Gallbladder (tissue), 1 donor: ENCODE data around the gene DSP.

GRCh38 chr6:7129790-7130163 lies 22.0 kb downstream of the RREB1 start:
- PRO-cap: no peak

- PRO-cap: bidirectional peak, plus-strand start at chr6:7146429, minus-strand start at chr6:7146416
These were observed 38.6 kb downstream of the RREB1 start for GRCh38 chr6:7146167-7146939.

DNA sequence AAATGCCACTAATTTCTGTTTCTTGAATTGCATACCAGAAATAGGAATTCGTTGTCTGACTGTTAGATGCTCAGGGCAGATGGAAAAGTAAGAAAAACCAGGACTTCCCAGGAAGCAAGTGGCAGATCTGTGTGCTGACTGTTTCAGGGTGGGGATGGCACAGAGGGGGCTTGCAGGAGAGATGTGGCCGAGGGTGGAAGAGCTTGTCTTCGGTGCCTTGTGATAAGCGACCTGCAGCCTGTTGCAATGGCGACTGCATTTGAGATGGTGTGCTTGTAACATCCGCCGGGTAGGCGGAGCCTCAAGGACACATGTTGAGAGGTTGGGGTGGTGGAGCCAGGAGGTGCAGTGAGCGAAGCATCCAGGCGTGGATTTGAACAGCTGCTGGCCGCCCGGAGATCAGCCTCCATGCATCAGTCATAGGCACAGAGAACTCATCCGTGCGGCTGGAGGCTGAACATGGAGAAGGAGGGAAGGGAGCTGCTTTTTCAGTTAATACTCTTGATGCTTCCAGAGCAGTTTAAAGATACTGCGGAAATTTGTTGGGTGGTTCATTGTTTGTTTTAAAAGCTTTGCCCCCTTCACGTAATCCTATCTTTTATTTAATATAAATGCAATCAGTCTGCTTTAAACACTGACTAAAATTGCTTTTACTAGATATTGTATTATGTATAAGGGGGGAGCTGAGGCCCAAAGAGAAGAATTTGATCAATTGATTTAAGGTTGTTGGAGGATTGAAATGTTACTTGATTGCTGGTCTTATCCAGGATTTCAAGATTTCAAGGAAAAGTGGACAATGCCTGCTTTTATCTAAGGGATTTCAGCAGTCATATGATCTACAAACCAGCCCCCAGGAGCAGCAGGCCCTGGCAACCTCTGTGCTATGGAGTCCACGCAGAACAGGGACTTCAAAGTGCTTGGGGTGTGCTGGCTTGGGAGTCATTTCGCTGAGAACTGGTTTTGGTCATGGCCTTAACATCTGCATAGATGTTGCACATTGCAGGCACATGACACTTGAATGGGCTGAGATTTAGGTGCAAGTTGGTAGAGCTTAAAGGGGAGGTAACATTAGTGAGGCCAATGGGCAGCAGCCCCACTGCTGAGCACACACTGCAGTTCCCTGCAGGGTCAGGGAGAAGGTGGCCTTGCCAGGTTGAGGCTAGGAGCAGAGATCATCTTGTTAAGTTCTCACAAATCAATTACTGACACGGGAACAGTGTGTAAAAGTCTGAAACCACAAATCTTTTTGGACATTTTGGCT lies 43.3 kb downstream of the RREB1 start:
- PRO-cap: no peak

DNA sequence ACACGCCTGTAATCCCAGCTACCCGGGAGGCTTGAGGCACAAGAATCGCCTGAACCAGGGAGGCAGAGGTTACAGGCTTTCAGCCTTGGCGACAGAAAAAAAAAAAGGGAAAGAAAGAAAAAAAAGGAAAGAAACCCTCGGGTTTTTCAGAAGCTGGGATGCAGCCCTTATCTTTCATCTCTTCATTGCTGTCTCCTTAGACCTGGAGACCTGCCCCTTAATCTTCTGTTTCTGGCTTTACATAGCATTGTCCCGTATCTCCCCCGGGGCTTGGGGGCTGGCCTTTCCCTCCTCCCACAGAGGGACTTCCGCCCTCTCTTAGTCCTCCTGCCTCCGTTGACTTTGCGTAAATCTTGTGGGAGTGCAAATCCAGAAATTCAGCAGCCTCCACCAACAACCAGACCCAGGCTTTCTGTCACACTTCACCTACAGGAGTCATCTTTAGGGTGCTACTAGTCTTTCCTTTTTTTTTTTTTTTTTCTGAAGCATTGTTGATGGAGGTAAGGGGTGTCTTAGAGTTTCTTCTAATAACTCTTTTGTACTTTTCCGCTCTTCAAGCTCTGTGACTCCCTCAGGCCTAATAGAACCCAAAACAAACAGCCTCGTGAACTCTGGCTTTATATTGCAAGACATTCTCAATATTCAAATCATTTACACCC lies 66.1 kb downstream of the RREB1 start:
- PRO-cap: no peak

- PRO-cap: no peak
These were observed 96.3 kb downstream of the RREB1 start for GRCh38 chr6:7203777-7204648.

DNA sequence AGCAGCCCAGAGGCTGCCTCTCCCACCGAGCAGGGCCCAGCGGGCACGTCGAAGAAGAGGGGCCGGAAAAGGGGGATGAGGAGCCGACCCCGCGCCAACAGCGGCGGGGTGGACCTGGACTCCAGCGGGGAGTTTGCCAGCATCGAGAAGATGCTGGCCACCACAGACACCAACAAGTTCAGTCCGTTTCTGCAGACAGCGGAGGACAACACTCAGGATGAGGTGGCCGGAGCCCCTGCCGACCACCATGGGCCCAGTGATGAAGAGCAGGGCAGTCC lies 81.6 kb downstream of the SSR1 start:
- PRO-cap: no peak

DNA sequence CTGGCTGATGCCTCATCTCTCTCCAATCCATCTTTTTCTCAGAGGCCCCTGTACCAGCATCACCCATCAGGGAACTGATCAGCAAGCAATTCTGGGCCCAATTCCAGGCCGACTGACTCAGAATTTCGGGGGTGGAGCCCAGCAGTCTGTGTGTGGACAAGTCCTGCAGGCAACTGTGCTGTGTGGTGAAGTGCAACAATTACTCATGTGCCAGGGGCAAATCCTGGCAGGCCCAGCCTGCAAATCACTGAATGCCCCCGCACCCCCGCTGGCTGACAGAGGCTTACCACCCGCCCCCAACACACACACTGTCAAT lies 45.6 kb downstream of the SSR1 start:
- PRO-cap: no peak

DNA sequence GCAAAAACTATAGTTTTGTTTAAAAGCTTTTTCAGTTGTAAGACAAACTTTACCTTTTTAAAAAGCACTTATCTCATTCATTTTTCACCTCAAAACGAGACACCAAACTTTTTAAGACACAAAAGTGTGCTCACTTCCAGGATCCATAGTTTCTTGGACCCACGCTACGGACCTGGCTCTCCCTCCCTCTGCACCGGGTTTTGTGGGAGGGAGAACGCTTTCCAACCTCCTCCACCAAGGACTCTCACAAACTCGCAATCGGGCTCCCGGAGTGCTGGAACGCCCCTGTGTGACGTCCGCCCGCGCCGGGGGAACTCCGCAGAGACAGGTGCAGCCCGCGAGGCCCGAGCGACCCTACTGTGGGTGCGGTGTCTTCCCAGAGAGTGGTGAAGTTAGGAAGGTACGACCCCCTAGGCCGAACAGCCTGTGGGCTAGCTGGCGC lies 372 bp downstream of the CAGE1 start:
- PRO-cap: bidirectional peak, plus-strand start at position 327 of the sequence, minus-strand start at position 254 of the sequence

DNA sequence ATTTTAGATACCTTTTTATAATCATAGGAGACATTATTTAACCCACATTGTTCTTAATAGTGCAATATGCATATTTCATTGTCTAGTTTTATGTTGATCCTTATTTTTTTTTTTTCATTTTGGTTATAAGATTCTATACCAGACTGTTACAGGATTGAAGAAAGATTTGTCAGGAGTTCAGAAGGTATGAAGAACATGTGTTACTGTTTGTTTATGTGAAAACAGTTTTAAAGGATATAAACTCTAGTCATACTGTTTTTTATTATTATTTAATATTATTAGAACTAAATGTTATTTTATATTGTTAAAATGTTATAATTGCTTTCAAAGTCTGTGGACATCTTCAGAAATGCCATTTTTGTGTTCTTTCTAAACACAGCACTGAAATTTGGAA lies 23.1 kb downstream of the RIOK1 start:
- PRO-cap: no peak

- PRO-cap: no peak
These were observed 56.3 kb downstream of the RIOK1 start for GRCh38 chr6:7445612-7446535.

- PRO-cap: bidirectional peak, plus-strand start at chr6:7541528, minus-strand start at chr6:7541377; bidirectional peak, plus-strand start at chr6:7541606, minus-strand start at chr6:7541743; bidirectional peak, plus-strand start at chr6:7542067, minus-strand start at chr6:7542036
These were observed at the start of gene DSP for GRCh38 chr6:7541052-7542186. TSS of gene DSP (plus strand) at chr6:7541671.

DNA sequence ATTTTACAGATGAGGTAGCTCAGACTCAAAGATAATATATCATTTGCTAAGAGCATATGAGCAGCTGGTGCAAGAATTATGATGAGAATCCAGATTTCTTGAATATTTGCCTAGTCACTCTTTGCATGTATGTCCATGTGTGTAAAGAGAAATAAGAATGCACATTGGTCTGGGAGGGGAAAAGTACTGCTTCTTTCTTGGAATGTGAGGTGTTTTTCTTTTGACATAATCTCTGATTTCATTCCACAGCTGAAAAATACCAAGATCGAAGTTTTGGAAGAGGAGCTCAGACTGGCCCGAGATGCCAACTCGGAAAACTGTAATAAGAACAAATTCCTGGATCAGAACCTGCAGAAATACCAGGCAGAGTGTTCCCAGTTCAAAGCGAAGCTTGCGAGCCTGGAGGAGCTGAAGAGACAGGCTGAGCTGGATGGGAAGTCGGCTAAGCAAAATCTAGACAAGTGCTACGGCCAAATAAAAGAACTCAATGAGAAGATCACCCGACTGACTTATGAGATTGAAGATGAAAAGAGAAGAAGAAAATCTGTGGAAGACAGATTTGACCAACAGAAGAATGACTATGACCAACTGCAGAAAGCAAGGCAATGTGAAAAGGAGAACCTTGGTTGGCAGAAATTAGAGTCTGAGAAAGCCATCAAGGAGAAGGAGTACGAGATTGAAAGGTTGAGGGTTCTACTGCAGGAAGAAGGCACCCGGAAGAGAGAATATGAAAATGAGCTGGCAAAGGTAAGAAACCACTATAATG lies 10.8 kb upstream of the SNRNP48 start:
- PRO-cap: no peak

GRCh38 chr6:7763317-7763664 lies 37.4 kb downstream of the BMP6 start:
- PRO-cap: no peak

- PRO-cap: no peak
These were observed 46.8 kb downstream of the BLOC1S5 start for GRCh38 chr6:8017242-8017967.

- PRO-cap: no peak
These were observed 216.6 kb upstream of the SLC35B3 start for GRCh38 chr6:8651950-8652352.

- PRO-cap: no peak
These were observed 443.3 kb downstream of the TFAP2A start for GRCh38 chr6:9971632-9971917.

- PRO-cap: no peak
These were observed 251.5 kb downstream of the TFAP2A start for GRCh38 chr6:10163029-10164050.

- PRO-cap: no peak
These were observed 16.3 kb downstream of the TFAP2A start for GRCh38 chr6:10398486-10398963.

DNA sequence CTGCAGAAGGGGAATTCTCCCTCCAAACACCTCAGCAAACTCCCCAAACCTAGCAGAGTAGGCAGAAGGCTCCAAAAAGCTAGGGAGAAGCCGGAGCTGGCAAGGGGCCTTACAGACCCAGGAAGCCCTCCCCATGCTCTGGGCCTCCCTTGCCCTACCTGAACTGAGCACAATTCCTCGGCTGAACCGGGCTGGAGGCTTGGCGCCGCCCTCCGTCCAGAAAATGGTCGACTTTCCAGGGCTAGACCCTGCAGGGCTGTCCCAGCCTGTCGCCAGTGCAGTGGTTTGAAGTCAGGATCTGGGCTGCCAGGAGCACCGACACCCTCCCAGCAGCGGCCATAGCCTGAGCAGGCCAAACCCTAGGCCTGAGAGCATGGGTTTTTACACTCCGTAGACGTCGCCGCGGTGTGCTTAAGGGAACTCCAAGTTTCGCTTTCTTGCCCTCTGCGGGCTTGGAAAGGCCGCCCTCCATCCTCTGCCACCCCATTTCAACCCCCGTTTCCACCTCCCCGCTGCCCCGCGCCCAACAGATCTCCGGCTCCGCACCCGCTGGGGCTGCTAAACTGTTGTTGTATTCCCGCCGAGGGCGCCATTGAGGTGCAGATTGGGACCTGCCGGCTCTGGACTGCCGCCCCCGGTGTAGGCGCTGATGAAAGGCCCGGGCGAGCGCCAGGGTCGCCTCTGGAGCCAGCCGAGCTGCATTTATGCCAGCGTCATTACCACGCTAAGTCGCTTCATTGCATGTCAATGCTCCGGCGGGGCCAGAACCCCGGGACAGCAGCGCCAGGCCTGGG lies 2.1 kb upstream of the TFAP2A start:
- PRO-cap: no peak

DNA sequence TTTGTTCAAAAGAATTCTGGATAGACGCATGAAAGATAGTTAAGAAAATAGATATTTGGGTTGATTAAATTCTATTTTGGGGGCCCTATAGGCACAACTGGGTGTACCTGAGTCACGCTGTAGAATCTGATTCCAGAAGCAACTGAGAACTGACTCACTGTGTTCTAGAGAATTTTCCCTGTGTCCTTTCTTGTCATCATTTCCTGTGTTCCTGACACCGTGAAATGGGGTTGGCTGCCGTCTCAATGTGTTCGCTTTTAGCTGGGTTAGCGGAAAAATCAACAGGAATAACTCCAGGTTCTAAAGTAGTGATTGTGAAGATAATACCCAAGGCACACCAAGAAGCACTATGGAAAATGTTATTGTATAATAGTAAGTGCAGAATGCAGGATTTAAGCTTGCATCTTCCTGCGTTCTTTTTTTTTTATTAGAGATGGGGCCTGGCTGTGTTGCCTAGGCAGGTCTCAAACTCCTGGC lies 5.0 kb downstream of the GCNT2 start:
- PRO-cap: unidirectional peak, minus-strand start at position 128 of the sequence